ENCODE results near the genes CREB5 and WIPF3.

- RRBS: no CpG with 5 or more reads among the region's 5 CpGs
These were observed 181.6 kb downstream of the EVX1 start for GRCh38 chr7:27424047-27424766.

DNA sequence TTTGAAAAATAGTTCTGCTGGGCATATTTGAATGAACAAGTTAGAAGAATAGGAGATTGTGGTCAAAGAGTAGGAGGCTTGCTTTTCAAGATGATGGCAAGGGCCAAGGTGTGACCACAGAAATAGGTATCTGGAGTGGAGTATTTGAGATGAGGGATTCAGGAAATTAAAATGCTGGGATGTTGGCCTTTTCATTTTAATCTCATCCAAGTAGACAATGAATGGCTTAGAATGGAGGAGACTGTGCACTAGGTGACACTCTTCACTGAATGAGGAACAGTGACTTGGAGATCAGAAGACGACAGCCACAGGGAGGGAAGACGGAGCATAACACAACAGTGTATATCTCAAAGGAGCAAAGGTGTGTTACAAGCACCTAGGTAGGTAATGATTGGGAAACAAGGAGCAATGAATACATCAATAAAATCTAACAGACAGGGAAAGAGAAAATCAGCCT lies 4.2 kb upstream of the TAX1BP1 start:
- RRBS: no CpG with 5 or more reads among the region's 2 CpGs

DNA sequence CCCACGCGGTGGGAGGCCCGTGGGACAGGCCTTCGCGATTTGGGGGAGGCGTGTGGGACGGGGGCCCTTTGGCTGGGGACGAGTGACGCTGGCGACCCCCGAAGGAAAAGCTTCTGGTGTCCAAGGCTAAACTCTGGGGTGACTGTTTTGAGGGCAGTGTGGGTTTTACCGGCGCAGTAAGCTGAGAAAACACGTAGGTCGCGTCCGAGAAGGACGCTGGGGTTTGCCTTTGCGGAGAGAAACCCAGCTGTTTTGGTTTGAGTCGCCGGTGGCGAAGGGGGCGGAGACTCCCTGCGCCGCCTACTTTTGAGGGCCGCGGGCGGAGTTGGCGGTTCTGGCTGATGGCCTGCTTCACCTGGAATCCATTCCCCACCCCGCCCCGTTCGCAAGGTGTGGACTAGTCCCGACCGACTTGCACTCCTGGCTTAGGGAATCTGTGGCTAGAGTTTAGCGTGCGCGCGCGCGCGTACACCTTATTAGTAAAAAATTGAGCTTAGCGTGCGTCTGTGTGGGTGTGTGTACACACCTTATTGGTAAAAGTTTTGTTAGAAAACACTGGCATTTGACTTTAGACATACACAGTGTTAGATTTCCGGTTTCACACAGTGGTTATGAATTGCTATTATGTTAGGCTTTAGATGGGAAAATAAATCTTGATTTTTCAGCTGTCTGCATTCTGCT lies 694 bp downstream of the TAX1BP1 start:
- RRBS: 2% methylated on average over 8 of the region's 44 CpGs

DNA sequence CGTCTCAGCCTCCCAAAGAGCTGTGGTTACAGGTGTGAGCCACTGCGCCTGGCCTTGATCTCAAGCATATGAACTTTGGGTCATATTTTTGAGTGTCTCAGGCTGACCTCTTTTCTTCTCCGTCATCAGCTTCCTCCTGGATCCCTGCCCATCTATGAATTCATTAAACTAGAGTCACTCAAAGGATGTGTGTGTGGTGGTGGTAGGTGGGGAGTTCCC lies 6.7 kb upstream of the CREB5 start:
- RRBS: no CpG with 5 or more reads among the region's 3 CpGs

- RRBS: 2% methylated on average over 8 of the region's 23 CpGs
These were observed 3.1 kb upstream of the CREB5 start for GRCh38 chr7:28409222-28409606.

DNA sequence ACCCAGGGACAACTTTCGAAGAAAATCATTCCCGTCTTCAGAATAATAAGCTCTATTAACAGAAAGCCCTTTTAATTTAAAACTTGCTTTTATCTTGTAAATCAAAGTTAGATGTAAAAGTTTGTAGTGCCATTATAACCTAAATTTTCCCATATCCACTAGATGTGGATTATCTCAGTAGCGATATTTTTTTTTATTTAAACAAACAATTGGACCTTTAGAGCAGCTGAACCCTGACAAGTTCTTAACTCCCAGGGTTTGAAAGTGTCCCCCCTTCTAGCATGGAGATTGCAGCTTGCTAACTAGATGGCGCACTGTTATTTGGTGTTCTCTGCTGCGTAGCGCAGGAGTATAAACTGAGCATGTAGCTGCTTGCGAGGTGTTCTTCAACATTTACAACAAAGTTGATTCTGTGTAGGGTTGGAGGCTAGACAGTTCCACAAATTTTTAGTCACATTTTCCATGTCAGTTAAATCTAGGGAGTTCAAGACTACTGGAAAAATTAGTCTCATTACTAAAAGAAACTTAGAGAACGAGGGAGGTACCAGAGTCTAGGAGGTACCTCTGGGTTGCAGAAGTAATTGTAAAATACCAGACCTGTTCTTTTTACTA lies at the start of gene CREB5:
TSS of gene CREB5 (plus strand) at position 382 of the 612 bp plus-strand sequence.
- RRBS: no CpG with 5 or more reads among the region's 8 CpGs

DNA sequence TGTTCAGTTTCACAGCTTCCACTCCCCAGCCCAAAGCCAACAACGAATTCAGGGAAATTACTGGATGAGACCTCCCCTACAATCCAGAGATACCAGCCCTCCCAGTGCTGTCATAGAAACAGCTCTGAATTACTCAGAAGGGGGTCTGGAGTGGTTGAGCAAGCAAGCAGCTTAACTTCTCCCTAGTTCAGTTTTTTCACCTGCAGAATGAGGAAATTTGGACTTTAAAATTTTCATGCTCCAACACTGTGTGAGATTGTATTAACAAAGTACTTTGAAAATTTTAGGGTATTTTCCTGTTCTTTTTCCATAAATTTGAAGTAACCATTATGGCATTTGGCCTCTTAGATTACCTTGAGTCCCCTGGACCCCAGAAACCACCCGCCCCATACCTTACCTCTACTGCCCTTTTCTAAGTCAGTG lies 260.3 kb downstream of the CREB5 start:
- RRBS: no CpG with 5 or more reads among the region's 2 CpGs

- RRBS: no CpG with 5 or more reads among the region's 17 CpGs
These were observed 272.4 kb downstream of the TRIL start for GRCh38 chr7:28685505-28686437.

DNA sequence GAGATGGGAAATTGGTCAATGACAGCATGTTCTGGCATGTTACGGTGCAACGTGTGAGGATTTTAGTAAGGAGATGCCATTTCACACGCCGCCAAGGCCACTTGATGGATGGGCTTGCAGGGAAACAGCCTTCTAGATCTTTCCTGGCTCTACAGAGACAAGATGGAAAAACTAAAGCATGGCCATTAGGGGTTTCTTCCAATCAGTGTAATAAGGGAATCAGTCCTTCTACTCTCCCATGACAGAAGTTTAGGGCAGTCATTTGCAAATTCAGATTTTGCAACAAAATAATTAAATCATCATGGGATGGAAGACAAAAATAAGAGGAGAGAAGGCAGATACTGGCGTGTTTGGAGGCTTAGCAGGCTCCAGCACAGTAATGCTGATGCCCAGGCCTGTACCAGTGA lies 30.9 kb upstream of the TRIL start:
- RRBS: no CpG with 5 or more reads among the region's 5 CpGs

DNA sequence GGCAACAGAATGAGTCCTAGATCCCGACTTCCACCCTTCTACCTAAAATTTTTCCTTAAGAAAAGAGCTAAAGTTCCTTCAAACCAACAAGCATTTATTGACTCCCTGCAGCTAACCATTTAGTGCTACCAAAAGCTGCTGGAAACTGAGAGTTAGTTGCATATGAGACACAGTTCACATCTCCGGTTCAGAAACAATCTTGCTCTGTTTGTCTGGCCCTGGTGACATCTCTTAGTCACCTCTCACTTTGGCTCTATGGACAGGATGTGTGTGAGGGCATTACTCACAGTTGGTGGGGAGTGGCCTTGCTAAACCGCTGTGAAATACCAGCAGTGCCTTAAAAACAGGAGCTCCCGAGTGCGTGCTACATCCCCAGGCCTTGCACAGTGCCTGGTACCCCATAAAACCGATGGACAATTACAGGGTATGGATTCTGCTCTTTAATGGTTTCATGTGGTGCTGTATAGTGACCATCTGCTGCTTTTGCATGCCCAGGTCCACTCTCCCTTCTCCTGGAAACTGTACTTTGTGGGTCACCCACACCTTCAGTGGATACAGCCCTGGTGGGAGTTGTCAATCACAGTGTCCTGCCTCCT lies 77.2 kb upstream of the TRIL start:
- RRBS: no CpG with 5 or more reads among the region's 6 CpGs

GRCh38 chr7:29199598-29200401 lies 5.2 kb downstream of the CHN2 start:
- RRBS: no CpG with 5 or more reads among the region's 3 CpGs

DNA sequence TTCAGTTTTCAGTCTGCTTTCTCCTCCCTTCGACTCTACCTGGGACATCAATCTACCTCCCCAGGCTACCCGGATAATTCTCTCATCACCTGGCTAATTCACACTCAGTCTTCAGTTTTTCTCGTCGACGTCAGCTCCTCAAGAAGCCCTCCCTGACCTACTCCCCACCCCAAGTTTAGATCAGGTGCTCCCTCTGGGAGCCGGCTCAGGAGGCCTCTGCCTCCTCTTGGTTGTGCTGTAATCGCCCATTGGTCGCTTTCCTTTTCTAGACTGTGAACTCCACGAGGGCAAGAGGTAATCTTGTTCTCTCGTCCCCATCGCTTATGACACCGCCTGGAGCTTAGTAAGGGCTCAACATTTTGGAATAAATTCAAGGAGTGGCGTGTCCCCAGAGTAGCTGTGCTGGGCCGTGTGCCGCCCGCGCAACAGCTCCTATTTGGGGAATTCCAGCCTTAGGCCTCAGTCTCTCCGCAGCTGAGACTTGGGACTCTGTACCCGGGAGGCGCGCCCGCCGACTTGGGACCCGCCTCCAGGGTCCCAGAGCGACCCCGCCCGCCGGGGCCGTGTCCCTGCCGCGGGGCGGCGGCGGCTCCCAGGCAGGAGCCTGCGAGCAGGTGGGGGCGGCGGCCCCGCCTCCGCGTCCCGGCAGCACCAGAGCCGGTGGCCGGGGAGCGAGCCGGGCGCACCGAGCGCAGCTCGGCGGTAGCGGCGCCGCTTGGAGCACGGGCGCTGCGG lies at the start of gene WIPF3:
TSS of gene WIPF3 (plus strand) at position 651 of the 735 bp plus-strand sequence.
- RRBS: 5% methylated on average over 36 of the region's 56 CpGs

DNA sequence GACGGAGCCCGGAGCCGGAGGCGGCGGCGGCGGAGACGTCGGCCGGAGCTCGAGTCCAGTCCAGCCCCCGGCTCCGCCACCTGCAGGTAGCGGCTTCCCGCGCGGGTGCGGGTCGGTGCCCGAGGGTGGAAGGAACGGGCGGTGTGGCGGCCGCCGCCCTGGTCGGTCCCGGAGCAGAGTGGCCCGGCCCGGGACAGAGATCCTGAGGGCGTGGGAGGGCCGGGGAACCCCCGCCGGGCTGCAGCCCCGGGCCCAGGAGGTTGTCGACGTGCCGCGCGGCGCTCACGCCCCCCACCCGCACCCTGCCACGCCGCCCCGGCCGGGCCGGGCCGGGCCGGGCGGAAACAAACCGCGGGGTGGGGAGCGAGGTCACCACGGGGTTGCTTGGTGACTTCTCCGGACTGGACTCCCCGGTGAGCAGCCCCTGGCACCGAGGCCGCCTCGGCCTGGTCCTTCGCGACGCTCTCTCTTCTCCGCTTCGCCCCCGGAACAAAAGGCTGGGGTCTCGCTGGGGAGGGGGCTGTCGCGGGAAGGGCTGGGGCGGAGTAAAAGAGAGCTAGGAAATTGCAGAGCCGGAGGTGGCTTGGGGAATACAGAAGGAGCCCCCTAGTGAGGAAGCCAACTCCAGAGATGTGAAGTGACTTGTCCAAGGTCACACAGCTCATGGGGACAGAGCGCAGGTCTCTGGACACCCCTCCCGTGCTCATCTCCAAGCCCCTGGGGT lies 447 bp downstream of the WIPF3 start:
- RRBS: 11% methylated on average over 47 of the region's 72 CpGs

DNA sequence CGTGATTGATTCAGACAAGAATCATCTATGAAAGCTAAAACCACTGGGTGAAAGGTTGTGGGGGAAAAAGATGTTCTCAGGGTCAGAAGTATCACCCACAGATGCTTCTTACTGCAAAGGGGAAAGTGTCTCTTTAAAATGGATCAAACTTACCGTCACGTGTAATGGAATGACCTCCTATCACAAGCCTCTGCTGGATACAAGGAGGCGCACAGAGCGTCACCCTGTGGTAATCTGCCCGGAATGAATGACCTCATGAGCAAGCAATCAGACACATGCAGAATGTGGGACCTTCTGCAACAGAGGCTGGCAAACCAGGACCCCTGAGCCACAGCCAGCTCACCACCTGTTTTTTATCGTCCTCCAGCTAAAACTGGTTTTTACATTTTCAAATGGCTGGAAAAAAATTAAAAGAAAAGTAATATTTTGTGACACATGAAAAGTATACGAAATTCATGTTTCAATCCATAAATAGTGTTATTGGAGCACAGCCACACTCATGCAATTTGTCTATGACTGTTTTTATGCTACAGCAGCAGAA lies 33.1 kb downstream of the WIPF3 start:
- RRBS: no CpG with 5 or more reads among the region's 8 CpGs

DNA sequence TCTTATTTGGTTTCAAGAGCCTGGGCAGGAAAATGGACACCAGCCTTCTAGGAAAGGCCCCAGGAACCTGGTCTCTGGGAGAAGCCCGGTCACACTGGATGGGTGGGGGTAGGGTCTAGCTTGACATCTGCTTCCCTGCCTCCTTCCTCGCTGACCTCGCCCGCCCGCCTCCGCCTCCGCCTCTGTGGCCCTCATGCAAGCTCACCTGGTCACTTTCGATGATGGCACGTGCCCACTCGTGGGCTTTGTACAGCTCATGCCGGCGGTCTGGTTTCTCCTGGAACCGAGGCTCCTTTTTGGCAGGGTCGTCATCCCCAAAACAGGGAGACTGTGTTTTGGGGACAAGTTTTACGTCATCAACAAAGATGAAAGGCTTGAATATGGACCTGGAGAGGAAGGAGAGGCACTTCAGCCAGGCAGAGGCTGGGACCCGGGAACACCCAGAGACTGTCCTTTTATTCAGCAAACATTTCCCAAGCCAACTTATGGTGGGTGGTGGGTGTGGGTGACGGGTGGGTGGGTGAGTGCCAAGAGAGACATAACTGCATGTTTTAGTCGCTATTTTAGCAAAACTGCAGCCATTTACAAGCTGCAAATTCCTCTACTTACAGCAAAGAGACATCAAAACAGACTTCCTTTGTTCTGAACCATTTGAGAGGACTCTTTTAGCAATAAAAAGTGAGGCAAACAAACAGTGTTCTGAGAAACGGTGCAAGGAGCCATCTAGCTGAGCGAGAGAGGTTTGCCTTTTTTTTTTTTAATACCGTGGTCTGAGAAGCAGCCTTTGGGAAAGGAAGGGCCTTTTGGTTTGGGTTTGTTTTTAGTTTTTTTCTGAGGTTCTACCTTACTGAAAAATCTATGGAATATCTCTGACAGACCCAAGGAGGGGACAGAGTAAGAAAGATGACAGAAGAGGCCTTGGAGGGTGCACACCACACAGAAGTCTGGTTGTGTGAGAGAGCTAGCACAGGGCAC lies 63.1 kb downstream of the SCRN1 start:
- RRBS: 90% methylated on average over 3 of the region's 21 CpGs

- RRBS: no CpG with 5 or more reads among the region's 3 CpGs
These were observed 24.7 kb downstream of the SCRN1 start for GRCh38 chr7:29964932-29965292.

DNA sequence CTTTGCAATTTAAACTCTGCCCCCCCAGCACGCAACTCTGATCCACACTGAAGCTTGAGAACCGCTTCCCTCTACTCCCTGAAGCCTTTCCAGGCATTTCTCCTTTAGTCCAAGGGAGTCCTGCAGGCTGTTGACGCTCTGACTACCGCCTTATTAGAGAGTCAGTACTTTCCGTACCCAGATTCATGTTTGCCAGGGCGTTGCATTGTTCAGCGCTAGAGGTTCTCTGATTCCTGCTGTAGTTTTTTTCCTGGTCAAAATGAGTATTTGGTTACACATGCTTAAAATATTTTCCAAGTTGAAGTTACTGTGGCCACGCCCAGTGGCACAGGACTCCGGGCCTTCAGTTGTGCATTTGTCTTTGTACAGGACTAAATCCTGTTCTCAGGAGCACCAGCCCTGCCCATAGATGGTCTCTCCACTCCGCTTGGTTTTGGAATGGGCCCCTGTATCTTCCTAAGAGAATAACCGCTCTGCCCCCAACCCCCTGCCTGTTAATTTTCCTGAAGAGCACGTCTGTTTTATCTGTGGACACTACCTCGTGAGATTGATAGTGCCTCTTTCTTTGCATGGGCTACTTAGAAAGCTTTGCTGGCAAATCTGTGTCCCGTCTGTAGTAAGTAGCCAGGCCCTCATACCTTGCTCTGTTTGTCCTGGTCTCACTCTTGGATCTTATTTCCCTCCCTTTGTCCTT lies 8.0 kb downstream of the MTURN start:
- RRBS: no CpG with 5 or more reads among the region's 14 CpGs

DNA sequence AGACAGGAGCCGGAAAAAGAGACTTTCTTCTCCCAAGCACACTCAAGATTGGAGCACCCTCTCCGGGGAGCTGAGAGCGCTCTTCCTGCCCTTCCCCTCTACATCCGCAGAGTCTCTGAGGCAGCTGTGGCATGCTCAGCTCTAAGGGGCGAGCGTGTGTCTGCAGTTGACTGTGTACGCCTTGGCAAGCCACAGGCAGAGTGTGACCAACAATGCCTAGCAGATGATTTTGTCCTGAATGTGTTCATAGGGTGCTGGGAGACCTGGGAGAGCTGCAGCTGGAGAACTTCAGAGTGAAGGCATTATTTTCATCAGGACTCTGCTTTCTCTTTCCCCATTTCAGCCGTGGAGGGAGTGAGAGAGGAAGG lies 20.7 kb downstream of the MTURN start:
- RRBS: 81% methylated on average over 1 of the region's 8 CpGs

DNA sequence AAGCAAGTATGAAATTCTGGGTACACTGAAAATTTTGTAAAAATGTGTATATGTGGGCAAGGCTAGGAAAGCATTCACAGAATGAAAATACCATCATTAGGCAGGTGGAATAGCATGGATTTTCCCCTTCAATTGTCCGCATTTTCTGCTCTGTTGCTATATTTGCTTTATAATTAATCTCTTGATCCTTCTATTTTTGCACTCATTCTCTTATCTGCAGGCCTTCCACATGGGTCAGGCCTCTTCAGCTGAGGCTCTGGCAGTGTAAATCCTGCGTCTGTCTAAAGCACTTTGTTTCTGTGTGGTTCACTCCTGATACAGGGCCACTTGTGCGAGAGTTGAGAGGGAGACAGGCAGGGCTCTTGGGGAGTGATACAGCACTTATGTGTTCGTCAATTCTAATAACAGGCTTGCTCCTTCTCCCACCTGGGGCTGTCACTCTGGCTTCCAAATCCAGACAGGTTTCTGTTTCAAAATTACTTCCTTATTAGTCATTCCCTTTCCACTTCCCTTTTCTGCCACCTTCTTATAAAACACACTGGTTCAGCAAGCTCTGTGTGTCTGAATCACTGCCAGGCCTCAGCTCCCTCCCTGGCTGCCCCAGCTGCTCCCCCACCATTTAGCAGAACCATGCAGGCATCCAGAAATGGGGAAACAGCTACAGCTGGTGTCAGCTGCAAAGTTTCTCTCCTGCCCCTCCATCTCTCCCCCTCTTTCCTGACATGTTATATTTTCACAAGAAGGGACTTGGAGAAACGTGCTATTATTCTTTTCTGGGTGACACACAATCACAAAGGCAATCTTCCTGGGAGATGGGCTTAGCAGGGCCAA lies 58.6 kb upstream of the ZNRF2 start:
- RRBS: no CpG with 5 or more reads among the region's 5 CpGs

GRCh38 chr7:30284168-30284541 lies 242 bp upstream of the ZNRF2 start:
- RRBS: 4% methylated on average over 2 of the region's 29 CpGs